Ileum (tissue), 1 donor: ENCODE measurements around the genes ELMOD3, RNF181 and GNLY.

DNA sequence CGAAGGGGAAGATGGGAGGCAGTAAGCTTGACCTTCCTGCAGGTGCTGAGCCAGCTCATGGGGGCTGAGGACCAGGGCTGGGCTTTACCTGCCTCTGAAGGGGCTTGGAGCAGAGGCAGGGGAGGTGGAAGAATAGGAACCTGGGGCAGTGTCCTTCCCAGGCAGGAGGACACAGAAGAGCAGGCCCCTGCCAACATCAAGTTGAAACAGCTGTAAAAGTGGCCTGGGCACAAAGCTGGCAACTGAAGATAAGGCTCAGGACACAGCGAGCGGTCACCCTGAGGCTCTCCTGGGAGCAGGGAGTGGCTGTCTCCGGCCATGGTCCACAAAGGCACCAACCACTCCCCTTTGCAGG, 13.1 kb downstream of the TGOLN2 start:
- PRO-cap = no peak

- PRO-cap = bidirectional peak, plus-strand start at chr2:85354775, minus-strand start at chr2:85354516; unidirectional peak, plus-strand start at chr2:85354962
Observed at GRCh38 chr2:85354312-85355313, at the start of gene ELMOD3. ELMOD3 (plus strand) TSS chr2:85354769.

GRCh38 chr2:85420509-85421208, 2.1 kb downstream of the SH2D6 start:
- PRO-cap = no peak

GRCh38 chr2:85428134-85429256, 10.0 kb downstream of the SH2D6 start:
- PRO-cap = no peak

GRCh38 chr2:85437173-85437360, 18.6 kb downstream of the SH2D6 start:
- PRO-cap = no peak

GRCh38 chr2:85437544-85438513, 19.3 kb downstream of the SH2D6 start:
- PRO-cap = bidirectional peak, plus-strand start at chr2:85437750, minus-strand start at chr2:85437687; bidirectional peak, plus-strand start at chr2:85438027, minus-strand start at chr2:85437951

DNA sequence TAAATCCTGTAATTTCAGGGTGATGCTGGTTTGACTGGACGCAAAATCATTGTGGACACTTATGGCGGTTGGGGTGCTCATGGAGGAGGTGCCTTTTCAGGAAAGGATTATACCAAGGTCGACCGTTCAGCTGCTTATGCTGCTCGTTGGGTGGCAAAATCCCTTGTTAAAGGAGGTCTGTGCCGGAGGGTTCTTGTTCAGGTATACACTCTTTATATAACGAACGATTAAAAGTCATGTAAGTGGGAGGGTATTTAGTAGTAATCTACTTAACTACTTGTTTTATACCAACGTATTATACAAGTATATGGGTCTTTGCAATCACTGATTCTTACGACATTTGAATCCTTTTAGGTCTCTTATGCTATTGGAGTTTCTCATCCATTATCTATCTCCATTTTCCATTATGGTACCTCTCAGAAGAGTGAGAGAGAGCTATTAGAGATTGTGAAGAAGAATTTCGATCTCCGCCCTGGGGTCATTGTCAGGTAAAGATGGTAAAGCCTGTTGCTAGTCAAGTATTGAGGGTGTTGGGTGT, 3.6 kb downstream of the MAT2A start:
- PRO-cap = no peak

DNA sequence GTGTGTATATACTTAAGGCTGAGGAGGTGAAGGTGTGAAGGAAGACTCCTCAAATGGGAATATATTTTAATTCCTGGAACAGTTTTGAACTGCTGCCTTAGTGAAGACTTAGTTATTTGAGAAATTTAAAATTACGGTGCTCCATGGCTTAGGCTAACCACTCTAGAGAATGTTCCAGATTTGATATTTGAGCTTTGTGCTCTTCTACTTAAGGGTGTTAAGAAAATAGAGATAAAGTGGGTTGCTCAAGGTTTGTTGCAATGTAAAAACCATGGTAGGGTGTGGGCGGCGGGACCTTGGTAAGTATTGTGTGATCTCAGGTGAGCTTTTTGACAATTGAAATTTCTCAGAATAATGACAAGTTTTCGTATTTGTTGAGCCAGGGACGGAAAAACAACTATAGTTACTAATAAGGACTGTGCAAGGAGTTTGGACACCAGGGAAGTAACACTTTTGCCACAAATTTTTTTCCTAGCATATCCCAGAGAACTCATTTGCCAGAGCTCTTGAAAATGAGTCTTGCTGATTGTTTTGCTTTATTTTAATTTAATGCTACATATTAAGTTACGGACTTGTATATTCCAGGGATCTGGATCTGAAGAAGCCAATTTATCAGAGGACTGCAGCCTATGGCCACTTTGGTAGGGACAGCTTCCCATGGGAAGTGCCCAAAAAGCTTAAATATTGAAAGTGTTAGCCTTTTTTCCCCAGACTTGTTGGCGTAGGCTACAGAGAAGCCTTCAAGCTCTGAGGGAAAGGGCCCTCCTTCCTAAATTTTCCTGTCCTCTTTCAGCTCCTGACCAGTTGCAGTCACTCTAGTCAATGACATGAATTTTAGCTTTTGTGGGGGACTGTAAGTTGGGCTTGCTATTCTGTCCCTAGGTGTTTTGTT, 4.4 kb downstream of the MAT2A start:
- PRO-cap = no peak

DNA sequence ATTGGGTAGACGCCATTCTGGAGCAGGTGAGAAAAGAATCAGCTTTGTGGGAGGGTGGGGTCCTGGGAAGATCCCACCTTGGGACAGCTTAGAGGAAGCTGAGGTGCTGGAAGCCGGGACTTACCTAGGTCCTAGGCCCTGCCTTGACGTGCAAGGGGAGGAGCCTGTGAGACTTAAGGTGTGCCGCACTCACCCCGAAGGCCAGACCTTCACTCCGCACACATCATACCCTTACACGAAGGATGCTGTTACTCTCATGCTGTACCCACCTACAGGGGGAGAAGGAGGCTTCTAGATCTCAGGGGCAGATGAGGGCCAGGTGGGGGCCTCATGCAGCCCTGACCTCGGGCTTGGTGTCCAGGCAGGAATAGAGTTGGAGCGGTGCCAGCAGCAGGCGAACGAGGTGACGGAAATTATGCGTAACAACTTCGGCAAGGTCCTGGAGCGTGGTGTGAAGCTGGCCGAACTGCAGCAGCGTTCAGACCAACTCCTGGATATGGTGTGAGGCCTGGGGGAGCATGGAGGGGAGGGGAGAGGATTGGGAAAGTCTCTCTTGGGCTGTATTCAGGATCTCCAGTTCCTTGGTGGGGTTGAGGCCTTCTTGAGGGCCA, 4.1 kb upstream of the RNF181 start:
- PRO-cap = no peak

GRCh38 chr2:85594785-85595862, at the start of gene RNF181:
RNF181 (plus strand) TSS chr2:85595745.
- PRO-cap = bidirectional peak, plus-strand start at chr2:85595748, minus-strand start at chr2:85595525

DNA sequence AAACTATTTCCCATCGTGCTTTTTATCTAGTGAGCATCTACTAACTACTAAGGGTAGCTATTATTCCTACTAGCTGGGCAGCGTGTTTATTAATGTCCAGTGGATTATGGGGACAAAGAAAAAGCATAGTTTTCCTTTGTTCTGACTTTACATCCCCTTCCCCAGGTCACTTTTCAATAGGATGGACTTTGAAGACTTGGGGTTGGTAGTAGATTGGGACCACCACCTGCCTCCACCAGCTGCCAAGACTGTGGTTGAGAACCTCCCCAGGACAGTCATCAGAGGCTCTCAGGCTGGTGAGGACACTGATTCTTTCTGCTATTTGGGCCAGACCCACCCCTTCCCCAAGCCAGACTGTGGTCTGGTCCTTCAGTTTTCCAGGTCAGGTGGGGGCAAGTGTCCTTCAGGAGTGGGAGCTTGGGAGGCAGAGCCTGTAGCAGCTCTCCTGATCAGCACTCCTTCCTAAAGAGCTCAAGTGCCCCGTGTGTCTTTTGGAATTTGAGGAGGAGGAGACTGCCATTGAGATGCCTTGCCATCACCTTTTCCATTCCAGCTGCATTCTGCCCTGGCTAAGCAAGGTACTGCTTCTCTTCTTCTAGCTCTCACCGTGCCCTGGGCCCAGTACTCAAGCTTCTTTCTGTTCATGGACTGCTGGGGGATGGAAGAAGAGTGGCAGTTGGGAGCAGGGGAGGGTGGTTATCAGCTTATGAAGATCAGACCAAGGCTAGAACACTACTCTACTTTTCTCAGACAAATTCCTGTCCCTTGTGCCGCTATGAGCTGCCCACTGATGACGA, 1.0 kb downstream of the RNF181 start:
- PRO-cap = no peak

DNA sequence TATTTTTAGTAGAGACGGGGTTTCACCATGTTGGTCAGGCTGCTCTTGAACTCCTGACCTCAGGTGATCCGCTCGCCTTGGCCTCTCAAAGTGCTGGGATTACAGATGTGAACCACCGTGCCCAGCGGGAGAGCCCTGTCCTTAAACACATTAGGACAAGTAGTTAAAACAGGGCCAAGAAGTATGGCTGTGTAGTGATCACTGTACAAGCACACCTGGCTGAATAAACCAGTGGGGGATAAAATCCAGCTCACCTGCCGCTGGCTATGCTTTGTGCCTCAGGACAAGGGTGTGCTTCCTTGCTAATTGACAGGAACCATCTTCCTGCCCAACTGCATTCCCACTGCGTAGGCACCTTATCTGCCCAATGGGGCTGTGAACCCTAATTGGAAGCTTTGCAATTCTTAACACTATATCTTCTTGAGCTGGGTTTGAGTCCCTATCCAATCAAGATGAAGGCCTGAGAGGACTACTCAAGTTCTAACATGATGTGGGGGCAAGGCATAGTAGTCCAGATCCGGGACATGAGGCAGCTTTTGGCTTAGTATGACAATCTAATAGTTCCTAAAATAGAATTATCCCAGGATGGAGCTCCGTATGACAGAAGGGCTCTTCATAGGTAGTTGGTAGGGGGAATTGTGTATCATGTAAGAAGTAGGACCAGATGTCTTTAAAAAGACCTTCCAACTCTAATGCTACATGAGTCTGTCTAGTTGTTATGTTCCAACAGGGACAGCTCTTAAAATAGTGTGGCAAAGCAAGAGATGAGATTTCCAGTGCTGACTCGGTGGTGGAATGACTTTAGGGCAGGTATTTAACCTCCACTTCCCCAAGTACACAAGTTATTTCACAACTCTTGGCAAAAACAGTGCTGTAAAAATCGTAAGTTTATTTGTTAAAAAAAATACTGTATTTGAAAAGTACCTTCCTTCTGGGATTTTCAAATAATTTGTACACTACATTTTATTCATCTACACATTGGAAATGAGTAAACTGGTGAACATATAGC, 2.2 kb upstream of the TMEM150A start:
- PRO-cap = no peak

DNA sequence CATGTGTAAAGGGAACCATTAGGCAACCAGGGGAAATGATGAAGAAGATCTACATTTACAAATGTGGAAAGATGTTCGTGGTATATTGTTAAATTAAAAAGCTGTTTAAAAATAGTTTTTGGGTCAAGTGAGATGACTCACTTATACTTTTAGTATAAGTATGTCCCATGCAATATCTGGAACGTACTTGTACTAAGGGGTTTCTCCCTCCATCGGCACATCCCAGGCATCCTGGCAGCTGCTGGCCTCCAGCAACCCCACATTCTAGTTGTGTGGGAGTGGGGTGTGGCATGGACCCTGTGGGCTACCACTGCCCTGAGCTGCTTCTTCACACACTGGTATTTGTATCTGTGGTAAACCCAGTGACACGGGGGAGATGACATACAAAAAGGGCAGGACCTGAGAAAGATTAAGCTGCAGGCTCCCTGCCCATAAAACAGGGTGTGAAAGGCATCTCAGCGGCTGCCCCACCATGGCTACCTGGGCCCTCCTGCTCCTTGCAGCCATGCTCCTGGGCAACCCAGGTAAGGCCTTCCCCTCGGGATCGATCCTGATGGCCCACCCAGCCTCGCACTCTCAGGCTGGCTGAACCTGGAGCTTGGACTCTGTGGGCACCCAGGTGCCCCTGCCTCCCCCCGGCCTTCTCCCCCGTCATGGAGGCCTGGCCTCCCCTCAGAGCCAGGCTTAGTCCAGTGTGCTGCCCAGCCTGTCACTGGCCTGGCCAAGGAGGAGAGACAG, at the start of gene GNLY:
Gene GNLY (plus strand): TSS at position 412 of the 738 bp plus-strand sequence.
- PRO-cap = no peak

- PRO-cap = no peak
Observed at GRCh38 chr2:85710479-85710904, 16.3 kb downstream of the GNLY start.

DNA sequence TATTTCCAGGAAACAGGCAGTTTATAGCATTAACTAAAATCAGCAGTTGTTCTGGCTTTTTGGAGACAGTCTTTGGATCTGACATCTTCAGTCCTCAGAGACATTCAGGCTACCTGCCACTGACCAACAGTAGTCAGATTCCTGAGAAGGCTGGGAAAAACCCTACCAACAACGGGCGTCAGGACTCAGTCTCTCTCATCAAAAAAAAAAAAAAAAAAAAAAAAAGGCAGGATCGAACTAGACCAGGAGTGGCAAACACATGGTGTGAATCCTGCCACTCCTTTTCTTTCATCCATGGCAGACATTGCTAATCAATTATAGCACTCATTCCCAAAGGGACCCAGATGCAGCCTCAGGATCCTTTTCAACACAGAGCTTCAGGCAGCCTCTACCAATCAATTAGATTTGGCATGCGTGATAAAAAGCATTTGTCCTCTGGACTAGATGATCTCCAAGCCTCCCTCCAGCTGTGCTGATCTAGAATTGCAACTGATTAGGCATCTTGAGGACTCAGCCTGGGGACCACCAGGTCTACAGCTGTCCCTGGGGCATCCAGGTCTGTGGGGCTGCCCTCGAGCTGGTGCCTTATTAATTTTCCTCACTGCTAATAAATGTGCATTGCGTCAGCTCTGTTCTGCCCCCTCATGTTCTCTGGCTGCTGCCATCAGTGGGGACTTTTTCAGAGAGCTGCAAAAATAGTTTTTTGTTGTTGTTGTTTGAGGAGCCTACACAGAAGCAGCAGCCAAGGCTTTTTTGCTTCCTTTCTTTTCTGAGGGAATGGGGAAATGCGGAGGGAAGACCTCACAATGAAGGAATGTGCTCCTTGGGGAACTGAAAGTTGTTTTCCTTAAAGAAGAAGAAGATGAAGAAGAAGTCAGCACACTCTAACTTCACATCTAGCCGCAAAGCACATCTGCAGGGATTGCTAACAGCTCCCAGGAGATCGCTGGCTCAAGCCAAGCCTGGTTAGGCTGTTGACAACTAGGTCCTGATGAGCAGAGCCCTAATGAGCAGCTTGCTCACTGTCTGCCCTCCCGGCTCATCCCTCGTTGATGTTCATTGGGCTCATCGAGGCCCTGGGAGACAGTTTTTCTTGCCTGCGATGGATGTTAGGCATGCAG, 8.9 kb upstream of the ATOH8 start:
- PRO-cap = no peak

- PRO-cap = no peak
Observed at GRCh38 chr2:85765042-85765932, 11.5 kb downstream of the ATOH8 start.

DNA sequence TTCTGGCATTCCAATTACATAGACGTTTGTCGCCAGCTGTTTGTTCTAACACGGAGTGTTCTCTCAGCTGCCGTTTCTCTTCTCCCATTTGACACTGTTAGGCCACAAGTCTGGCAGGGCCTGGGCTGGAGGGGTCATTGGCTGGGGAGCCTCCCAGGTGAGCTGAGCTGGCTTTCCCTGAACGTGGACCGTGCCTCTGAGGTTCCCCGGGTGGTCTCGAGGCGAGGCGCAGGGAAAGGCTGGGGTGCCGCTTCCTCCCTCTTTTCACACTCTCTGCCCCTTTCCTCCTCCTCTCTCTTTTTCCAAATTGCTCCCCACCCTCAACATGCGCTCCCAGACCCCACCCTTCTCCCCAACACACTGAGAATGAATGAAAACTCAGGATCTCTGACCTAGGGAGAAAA, 16.7 kb downstream of the ATOH8 start:
- PRO-cap = no peak

- PRO-cap = no peak
Observed at GRCh38 chr2:85771777-85772945, 18.4 kb downstream of the ATOH8 start.

DNA sequence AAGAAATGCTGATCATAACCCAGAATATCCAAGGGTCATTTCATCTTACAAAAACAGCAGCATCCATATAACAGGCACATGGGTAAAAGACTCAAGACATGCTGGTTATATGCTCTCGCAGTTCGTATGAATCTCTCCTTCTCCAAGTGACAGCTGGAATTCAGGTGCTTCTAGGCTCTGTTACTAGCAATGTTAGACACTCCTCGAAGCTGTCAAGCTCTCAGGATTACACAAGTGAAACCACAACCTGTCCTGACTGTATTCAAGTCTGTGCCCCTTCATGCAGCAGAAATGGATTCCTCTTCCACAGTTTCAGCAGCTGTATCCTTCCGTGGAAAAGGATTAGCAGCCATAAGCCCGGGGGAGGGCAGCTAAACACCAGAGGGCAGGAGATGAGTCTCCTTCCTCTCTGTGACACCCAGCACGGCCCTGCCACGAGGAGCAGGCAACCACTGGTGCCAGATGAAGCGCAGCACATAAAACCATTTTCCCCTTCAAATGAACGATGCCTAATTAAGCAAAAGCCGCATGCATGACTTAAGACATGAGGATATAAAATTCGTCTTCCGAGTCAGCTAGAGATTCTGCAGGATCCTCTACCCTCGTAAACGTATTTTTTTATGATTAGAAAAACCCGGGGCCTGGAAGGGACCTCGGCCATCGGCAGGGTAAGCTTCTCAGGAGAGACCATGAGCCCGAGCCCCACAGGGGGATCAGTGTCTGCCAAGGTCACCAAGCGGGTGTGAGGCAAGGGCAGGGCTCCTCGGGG, 1.2 kb downstream of the ST3GAL5 start:
- PRO-cap = unidirectional peak, plus-strand start at position 452 of the sequence

DNA sequence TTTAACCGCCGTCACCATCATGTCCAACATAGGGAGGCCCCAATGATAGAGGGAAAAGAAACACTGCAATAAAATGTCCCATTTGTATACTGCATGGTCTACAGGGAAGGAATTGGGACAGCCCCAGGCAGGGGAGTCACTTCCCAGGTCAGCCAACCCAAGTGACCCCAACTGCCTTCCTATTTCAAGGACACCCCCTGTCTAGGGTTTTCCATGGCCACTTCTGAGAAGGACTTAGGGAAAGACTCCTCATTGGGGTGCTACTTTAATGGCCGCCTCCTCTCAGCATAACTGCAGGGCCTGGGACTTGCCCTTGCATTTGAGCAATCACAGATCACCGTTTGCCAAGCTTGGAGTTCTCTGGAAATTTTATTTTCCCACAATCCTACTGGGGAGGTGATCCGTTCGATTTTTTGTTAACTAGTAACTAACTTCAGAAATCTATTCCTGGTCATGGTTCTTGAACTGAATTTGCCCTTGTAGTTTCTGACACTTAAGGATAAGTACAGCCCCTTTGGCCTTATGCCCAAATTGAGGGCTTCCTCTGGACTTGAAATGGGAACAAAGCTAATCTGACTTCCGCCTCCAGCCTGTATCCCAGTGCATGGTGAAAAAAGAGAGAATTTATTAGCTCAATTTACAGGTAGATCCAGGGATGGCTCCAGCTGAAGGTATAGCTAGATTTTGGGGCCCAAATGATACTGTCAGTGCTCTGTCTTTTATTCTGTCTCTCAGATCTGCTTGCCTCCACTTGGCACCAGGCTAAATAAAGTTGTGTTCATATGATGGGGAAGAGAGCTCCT, 60.5 kb upstream of the ST3GAL5 start:
- PRO-cap = no peak